A172 (cell line): ENCODE data around the genes ZNF639 and ACTL6A.

- RAMPAGE, long total RNA, result no peak
Measured at GRCh38 chr3:172351562-172352242, 96.6 kb downstream of the GHSR start.

DNA sequence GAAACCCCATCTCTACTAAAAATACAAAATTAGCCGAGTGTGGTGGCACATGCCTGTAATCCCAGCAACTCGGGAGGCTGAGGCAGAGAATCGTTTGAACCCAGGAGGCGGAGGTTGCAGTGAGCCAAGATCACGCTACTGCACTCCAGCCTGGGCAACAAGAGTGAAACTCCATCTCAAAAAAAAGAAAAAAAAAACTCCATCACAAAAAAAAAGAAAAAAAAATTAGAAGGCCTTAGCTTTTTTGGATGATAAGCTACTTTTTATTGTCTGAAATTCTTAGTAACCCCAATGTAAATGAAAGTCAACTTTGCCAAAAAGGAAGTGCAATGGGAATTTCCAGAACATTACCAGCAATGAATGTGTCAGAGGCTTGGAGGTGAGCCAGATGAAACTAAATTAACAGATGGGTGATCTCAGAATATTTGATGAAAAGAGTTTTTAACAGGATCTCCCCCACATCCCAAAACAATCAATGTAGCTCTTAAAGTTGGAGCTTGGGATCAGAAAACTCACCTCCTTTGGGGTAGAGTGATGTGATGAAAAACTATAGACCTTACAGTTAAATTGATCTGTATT, 84.0 kb upstream of the TNFSF10 start:
- RAMPAGE, long total RNA, result no peak

DNA sequence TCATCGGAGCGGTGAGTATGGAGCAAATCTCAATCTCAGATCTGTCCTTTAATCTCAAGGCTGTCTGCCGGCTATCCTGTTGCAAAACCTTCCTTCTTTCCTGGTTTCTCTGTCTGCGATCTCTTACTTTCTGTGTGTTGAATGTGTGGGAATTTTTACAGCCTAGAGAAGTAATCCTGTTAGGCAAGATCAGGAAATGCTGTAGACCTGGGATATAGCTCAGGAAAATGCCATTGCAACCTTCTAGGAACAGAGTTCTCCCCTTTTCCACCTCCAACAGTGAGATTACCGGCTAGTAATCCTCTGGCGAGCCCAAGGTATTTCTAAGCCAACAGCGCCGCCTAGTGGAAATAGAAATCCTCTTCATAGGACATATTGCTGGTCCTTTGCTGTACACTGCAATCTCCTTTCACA, 44.2 kb downstream of the NCEH1 start:
- RAMPAGE, long total RNA, result no peak

DNA sequence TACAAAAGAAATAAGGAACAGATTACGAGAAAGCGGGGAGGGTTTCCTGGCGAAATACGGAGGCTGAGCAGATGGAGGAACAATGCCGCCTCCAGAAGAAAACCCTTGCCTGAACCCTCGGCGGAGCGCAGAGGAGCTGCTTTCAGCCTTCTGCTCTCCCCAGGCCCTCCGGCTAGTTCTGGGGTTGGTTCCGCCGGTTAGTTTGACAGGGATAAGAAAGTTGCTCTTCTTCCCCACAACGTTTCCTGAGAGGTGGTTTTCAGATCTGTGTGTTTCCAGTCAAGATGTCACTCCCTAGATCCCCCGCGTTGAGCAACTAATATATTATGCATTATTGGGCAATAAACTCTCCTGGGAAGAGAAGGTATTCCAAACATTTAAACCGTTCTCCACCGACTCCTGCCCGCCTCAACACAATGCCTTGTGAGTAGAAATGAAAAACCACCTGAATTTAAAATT, 550 bp downstream of the NLGN1 start:
- RAMPAGE, long total RNA, result no peak

GRCh38 chr3:176939068-176939385, 258.3 kb downstream of the TBL1XR1 start:
- RAMPAGE, long total RNA, result no peak

GRCh38 chr3:177102457-177103226, 94.6 kb downstream of the TBL1XR1 start:
- RAMPAGE, long total RNA, result no peak

- RAMPAGE, long total RNA, result no peak
Measured at GRCh38 chr3:177116220-177117130, 80.8 kb downstream of the TBL1XR1 start.

GRCh38 chr3:177279475-177279731, 82.1 kb upstream of the TBL1XR1 start:
- RAMPAGE, long total RNA, result no peak

- RAMPAGE, long total RNA, result no peak
Measured at GRCh38 chr3:177320802-177321363, 123.6 kb upstream of the TBL1XR1 start.

- RAMPAGE, long total RNA, result no peak
Measured at GRCh38 chr3:177377058-177377690, 179.9 kb upstream of the TBL1XR1 start.

DNA sequence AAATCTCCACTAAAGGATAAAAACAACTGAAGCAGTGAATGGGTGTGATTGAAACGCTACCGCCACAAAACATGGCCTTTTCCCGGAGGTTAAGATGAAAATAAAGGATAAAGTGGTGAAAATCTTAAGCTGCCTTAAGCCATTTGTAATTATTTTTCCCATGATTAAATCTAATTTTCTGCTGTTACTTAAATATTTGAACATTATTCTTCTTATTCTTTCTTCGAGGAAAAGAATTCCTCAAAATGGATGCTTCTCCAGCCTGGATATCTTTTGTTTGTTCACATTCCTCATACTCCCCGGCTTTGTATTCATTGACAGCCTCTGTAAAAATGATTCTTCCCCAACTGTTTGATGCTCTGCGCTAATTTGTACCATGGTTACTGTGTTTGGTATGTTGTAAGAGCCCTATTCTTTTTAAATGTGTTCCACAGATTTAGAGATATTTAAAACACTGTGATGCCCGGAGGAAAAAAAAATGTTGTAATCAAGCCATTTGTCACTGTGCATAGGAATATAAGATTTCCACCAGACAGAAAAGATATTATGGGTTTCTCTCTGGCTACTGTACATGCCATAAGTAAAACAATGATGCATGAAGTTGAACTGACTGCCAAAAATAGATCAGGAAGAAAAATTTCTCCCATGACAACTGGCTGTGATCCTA, 254.5 kb upstream of the TBL1XR1 start:
- RAMPAGE, long total RNA, result no peak

GRCh38 chr3:177519438-177520117, 322.3 kb upstream of the TBL1XR1 start:
- RAMPAGE, long total RNA, result no peak

DNA sequence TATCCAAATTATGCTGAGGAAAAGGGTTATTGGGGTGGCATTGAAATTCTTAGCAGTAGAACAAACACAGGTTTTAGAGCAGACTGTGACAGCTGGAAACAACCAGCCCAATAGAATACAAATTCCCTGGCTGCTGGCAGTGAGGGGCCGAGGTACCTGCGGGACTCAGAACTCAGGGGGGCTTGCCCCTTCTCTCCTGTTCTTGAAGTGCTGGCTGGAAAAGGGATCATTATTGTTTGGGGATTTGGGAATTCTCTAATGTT, 338.5 kb upstream of the TBL1XR1 start:
- RAMPAGE, long total RNA, result no peak

DNA sequence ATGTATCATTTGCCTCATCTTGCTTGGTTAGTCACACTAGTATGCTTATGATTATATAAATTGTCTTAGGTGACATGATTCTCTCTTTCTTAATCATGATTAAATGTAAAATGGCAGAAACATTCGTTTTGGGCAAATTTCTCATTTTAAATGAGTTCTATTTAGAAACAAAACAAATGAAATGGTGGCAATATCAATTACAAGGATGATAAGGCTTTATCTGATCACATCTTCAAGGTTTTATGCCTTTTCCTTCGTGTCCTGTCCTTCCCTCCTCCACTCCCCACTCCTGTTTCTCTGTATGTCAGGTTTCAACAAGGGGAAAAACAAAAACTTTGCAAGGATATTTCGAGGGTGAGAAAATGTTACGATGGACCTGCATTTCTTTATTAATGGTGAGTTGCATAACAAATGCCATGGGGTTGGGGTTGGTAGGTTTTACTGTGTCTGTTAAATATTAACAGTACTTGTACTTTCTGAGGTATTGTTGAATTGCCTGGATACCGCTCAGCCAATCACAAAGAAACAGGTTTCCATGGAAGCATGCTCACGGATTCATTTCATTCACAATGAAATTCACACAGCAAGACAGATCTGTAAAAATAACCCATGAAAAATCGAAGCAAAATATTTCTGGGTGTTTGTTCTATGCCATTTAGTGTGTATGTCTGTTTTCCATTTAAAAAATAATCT, 479.5 kb upstream of the TBL1XR1 start:
- RAMPAGE, long total RNA, result no peak

DNA sequence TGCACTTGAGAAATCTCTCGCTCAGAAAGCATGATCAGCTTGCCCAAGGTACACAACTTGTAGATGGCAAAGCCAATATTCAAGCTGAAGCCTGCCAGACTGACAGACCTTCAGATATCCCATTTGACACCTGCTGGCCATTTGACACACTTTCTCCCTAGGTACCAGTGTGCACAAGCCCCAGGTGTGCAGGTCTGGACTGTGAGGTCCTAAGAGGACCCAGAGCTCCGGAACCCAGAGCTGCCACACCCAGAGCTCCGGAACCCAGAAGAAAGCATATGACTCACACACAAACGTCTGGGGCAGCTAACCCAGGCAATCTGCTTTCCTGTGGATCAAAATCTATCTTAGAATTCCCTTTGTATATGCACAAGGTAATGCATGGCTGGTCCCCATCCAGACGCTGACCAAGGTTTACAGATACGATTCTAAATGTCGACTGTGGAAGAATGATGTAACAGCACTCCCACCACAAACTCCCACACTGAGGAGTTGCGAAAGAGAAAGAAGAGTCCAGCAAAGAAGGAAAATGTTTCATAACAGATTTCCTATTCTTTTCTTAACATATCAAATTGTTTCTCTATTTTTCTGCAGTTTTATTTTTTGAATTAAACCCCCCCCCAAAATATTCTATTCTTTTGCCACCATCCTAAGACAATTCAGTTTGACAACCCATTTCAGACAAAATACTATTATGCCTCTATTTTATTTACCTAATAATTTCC, 15.7 kb downstream of the KCNMB2 start:
- RAMPAGE, long total RNA, result no peak

GRCh38 chr3:178618197-178618610, 82.0 kb downstream of the KCNMB2 start:
- RAMPAGE, long total RNA, result no peak

DNA sequence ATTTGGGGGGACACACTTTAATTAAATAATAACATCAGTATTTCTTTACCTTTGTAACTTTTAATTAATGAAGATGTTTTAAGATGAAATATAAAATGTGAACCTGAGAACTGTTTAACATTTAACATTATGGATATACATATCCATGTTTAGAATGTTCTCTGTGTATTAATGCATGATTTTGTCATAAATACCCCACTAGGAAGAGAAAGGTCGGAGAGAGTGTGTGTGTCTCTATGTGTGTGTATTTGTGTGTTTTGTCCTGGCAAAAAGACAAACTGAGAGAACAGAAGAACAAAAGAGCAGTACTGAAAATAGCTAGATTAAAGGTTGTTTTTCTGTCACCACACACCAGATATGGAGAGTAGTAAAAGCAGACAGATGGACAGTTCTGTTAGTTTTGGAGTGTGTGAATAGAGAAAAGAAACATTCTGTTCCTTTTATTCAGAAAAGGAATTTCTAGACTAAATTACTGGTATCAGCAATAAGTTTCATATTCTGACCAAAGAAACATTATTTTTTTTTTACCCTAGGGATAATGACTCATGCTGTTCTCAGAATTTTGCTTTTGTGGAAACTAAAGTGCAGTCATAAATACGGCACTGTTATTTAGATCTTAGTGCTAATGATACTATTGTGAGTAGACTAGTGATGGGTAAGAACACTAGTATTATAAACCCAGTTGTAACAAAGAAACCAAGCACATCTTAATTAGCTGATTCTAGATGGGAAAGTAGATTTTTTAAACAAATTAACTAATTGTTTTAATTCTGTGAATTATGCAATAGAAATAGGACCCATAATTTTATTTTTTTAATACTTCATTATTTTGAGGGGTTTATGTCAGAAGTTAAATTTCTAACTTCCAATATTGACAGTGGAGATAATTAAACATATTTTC, 32.9 kb downstream of the PIK3CA start:
- RAMPAGE, long total RNA, result no peak

GRCh38 chr3:179322135-179323158, at the start of gene ZNF639:
TSS of gene ZNF639 (plus strand) at chr3:179323031.
- RAMPAGE, long total RNA, result no peak

DNA sequence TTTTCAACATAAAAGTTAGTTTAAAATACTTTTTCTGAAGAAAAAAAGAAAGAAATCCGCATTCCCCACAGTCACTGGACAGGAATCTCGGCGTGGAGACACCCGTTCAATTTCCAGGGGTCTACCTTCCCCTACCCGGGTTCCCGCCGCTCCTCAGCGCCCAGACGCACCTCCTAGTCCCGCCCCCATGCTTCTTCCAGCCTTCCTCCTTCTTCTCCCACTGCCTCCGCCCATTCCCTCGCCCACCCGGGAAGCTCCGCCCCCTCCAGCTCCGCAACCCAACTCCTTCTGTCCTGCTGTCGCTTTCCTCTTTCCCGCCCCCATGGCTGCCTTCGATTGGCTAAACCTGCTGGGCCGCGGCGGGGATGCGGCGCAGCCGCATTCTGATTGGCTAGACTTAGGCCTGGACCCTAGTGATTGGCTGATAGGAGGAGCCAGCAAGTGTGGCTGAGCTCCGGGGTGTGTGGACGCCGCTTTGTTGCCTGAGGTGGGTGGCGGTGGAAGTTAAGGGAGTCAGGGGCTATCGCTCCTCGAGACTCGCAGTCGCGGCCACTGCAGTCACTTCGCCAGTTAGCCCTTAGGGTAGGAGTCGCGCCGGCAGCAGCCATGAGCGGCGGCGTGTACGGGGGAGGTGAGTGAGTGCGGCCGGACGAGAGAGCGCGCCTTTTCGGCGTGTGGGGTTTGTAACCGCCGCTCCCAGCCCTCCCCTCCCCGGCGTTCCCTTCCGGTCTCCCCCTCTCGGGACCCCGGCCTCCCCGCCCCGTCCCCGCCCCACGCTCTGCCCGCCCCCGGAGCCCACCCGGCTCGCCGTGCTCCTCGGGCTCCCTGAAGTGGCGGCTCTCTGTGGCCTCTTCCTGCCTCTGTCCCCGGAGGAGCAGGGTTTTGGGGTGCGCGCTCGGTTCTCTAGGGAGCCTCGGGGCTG, at the start of gene ACTL6A:
TSS of gene ACTL6A (plus strand) at position 440 of the 922 bp plus-strand sequence.
- RAMPAGE, long total RNA, result start-site peak on the plus strand centred at position 465 of the sequence, 51 bp wide, 403 and 403 reads in 2 replicates

DNA sequence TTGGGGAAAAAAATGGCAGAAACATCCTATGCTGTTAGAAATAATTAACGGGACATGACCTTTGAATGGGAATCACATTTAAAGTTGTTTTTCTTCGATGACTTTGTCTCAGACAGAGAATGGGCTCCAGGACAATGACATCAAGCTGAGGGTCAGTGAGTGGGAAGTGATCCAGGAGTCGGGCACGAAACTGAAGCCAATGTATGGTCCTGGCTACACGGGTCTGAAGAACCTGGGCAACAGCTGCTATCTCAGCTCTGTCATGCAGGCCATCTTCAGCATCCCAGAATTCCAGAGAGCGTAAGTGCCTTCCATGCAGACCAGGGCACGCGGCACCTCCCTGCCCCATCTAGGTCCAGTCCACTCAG, 68.4 kb downstream of the USP13 start:
- RAMPAGE, long total RNA, result no peak